GM23338 (cell line): ENCODE data around the gene ZNF76.

GRCh38 chr6:34762700-34763224 is 5.5 kb downstream of the SNRPC start:
- PRO-cap, result no peak
- RAMPAGE, long total RNA, result no peak

GRCh38 chr6:34888714-34888871 is 462 bp upstream of the ANKS1A start:
- PRO-cap, result no peak
- RAMPAGE, long total RNA, result no peak

DNA sequence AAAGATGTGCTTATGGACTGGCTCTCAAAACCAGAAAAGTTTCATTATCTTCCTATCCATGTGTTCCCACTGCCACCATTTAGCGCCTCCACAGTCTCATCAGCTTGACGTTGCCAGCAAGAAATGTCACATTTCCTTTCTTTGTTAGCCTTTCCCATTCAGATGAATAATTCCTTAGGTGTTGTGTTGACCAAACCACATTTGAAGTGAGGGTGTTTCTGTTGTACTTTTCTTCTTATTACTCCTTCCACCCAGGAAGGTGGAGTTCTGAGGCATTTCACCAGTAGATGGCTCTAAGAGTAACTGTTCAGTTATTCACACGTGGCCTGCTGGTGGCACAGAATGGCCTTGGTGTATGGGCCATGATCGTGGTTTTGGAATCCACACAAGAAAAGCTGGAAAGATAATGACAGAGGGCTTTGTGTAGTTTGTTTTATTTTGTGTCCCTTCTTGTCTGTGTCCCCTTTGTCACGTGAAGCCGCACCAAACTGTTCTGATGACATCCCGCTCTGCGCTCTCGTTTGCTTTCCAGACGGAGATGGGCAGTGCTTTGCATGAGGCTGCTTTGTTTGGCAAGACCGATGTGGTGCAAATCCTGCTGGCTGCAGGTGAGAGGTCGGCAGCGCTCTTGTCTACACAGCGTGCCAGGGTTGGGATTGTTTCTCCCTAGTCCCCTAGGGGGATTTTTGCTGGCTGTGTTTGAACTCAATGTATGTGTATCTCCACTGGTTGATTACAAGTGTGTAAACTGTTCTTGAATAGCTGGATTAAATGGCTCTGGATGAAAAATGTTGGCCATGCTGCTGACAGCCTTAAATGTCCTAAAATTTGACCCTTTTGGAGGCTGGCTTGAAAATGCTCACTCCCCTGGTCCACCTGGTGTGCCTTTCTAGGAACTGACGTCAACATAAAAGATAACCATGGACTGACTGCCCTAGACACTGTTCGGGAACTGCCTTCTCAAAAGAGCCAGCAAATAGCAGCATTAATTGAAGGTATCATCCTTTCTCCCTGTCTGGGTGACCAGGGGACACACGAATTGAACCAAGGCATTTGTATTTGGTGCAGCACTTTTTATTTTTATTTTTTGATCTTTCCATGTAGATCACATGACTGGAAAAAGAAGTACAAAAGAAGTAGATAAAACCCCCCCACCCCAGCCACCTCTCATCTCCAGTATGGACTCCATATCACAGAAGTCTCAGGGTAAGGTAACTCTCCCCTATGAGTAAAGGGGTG is 93.6 kb downstream of the ANKS1A start:
- PRO-cap, result no peak
- RAMPAGE, long total RNA, result no peak

DNA sequence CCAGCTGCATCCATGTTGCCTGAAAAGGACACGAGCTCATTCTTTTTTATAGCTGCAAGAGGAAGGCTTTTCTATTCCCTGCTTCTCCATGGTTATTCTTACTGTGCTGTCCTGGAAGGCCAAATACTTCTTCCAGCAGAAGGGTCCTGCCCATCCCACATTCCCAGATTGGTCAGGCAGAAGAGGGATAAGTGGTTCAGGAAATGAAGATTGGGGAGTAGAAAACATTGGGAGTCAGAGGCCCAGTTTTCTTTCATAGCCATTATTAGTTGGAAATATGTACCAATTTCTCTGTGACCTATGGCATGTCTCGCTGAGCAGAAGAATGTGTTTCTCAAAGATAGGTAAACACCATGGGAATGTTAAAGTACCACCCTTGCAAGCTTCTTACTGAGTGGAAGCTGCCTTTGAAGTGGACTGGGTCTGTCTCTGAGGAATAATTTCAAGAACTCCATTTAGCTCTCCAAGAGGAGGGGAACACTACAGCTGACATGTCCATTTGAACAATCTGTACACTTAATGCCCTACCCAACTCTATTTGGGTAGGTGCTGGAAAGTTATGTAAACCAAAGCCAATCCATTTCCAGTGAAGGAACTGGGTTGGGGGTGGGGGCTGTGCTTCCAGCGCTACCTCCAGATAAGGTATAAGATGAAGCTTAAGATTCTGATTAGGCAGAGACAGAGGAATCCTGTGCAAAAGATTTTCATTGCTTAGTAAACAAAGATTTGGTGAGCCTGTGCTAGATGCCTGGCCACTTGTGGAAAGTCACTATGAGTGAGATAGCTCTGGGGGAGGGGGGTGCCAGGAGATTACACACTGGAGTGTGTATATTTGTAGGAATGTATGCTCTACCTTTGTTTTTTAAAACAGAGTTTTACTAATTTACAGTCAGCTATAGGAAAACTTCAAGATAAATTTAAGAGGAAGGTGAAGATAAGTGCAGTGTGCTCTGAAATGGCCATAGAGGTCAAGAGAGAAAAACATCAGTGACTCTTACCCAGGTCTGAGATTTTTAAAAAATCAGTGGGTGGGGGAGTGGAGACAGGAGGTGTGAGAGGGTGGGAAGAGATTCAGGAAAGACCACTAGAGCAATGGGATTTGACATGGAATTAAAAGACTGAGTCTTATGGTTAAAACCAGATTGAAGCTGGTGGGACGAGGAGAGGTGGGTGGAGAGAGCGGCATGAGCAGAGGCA is 121.9 kb downstream of the TCP11 start:
- PRO-cap, result no peak
- RAMPAGE, long total RNA, result no peak

DNA sequence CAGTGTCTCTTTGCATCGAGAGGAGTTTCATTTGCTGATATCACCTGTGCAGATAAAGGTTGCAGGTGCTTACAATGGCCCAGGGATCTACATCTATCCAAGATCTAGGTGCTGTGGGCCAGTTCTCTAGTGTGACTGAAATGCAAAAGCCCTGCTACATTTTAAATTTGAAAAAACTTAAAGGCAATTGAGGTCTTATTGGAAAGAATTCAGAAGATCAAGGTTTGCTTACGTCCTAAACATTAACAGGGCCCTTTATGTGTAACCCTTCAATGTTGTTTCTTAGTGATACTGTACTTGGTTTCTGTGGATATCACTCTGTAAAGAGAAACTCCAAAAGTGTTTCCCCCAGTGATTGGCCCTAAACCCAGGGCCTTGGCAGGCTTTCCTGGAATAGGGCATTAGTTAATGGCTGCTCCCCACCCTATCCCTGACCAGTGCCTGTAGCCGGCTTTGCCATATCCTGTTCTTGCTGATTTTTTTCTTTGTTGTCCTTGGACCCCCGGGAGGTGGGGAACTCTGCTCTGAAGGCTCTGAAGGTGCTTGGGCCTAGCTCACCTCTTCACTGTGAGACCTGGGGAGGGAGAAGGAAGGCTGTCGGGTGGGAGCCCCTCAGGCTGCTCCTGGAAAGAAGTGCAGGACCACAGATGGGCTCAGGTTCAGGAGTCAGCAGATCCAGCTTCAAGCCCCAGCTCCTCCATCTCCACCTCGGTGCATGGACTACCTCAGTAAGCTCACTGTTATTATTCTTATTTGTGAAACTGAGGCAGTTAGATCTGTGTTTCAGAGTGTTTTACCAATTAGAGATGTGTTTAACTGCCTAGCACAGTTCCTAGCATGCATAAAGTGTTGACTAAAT is 120.2 kb downstream of the TCP11 start:
- PRO-cap, result unidirectional peak, plus-strand start at position 565 of the sequence
- RAMPAGE, long total RNA, result no peak

DNA sequence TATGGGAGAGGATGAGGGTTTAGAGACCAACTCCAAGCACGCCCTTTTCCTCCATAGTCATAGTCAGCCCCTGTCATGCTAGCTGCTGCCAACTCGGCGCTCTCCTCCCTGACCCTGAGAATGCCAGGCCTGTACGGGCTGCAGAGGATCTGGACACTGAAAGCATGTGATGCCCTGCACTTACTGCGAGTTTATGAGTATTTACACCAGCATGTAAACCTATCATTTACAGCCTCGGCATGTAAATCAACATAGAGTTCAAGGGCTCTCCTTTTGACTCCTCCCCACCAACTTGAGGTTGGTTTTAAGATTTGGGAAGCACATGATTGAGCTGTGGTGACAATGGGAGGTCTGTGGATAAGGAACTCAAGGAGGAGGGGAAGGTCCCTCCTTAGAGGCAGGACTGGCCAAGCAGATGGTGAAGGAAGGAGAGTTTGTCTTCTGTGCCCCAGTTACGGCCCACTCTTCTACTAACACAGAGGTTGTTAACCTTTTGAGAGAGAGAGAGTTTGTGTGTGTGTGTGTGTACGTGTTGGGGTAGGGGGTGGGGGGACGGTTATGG is 11.5 kb upstream of the SCUBE3 start:
- PRO-cap, result no peak
- RAMPAGE, long total RNA, result no peak

DNA sequence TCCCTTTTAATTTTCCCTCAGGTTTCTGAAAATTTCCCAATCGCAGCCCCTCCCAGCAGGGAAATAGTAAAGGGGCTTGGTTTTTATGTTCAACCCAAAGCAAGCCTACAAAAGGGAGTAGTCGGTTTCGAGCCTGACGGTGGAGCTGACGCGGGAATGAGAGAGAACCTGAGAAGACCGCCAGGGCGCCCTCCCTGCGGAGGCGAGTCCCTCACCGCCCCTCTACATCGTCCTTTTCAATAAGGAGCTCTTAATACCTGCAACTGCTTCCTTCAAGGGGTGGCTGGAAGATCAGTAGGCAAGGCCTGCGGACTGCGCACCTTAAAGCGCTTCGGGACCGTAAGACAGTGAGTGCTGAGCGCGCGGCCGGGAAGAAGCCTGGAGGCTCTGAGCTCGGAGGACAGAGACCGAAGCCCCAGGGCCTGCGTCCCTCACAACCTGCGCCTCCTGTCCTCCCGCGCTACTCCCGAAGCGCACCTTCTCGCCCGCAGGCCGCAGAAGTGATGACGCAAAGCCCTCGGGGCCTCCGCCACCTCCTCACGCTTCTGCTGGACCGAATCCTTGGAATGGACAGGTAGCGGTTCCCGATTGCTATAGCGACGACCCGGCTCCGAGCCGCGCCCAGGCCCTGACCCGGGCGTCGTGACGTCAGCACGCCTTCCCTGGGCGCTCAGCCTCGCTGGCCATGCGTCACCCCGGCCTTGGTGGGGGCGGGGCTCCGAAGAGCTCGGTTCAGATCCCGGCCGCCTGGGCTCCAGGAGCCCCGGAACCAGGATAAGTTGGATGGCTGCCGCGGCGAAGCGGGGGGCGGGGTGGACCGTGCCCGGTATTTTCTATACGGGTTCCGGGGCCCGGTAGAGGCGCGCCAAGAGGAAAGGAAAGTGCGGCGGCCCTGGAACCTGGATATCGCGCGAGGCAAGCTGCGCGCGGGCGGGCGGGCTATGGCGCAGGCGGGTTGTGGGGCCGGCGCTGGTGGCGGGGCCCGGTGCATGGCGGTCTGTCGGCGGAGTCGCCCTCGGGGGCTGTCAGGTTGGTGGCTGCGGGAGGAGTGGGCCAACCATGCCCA is at the start of gene ZNF76:
Gene ZNF76, plus strand, starts transcription at position 923 of the 1,066 bp plus-strand sequence.
- PRO-cap, result bidirectional peak, plus-strand start at position 118 of the sequence, minus-strand start at position 158 of the sequence; bidirectional peak, plus-strand start at position 347 of the sequence, minus-strand start at position 465 of the sequence; bidirectional peak, plus-strand start at position 735 of the sequence, minus-strand start at position 568 of the sequence; bidirectional peak, plus-strand start at position 949 of the sequence, minus-strand start outside the sequence
- RAMPAGE, long total RNA, result no peak

DNA sequence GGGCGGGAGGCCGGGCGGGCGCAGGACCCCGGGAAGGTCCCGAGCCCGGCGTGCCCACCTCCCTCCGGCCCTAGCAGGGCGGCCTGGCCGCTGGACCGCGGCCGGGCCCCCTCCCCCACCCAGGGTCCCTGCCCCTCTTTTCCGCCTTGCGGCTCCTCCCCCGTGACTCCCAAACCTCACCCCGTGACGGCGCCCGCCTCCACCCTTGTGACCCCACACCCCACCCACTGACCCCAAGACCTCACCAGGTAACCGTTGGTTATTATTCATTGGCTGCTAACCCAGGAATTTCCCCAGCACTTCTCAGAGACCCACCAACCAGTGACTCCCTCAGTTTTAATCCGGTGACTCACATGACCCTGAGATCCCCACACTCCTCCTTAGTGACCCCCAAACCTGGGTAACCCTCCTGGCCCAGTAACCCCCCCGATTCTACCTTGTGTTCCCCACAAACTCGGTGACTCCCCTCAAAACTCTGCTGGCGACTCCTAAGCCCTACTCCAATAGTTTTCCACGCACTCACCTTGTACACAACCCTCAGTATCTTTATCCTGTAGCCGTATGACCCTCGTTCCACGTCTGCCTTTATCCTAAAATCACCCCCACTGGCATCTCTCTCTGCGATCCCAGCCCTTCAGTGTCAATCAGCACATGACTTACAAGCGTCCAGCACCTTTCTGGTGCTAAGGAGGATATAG is 493 bp downstream of the ZNF76 start:
- PRO-cap, result bidirectional peak, plus-strand start outside the sequence, minus-strand start at position 85 of the sequence; bidirectional peak, plus-strand start at position 643 of the sequence, minus-strand start at position 559 of the sequence
- RAMPAGE, long total RNA, result no peak

GRCh38 chr6:35298015-35298534 is 457 bp downstream of the DEF6 start:
- PRO-cap, result no peak
- RAMPAGE, long total RNA, result no peak

GRCh38 chr6:35356034-35356339 is 13.6 kb downstream of the PPARD start:
- PRO-cap, result no peak
- RAMPAGE, long total RNA, result no peak

DNA sequence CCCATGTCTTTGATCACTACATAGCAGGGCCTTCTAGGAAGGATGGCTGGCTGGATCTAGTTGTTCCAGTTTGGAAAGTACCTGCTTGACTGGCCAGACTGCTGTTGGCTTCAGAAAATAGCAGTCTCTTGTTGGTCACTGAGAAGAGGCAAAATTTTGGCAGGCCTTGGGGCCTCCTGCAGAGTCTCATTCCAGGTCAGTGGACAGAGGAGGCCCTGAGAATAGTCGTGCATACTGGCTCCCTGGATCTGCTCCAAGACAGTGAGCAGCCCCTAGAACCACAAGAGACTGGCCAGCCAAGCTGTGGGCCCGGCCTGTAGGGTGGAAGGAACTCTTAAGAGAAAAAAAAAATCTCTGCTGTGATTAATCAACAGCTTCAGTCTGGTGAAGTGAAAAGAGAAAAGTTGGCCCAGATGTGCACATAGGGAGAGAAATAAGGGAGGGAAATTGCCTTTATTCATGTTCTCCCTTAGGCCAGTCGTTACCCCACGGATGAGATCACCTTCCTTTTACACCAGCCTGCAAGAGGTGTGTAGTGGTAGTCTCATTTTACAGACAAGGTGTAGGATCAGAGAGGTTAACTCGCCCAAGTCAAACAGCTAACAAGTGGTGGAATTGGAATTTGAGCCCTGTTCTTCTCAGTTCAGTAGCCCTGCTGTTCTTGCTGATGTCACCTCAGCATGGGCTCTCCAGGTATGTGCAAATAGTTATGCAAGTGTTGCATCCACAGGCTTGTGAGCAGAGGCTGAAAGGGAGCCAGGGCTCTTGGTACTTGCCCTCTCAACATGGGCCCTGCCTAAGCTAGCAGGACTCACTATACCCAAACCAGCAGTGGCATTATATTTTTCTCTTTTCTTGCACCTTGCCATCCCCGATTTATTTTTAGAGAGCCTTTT is 17.8 kb downstream of the PPARD start:
- PRO-cap, result bidirectional peak, plus-strand start at position 729 of the sequence, minus-strand start at position 608 of the sequence
- RAMPAGE, long total RNA, result no peak

DNA sequence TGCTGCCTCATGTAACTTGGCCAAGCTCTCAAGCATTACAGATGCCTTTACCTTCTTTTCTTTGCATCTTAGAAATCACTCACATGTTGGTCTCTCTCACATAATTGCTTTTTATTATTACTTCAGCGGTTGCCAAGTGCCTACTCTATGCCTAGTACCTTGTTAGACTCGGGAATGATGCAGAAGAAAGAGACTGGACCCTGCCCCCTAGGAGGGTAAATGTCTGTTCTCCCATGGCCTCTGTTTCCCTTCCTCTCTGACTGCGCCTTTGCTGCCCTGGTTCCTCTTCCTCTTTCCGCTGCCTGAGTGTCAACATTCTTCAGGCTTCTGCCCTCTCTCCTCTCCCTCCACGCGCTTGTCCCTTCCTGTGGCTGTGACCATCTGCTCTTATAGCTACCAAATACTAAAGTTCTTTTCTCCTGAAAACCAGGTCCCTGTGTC is 28.7 kb downstream of the PPARD start:
- PRO-cap, result no peak
- RAMPAGE, long total RNA, result no peak

- PRO-cap, result no peak
- RAMPAGE, long total RNA, result no peak
Measured at GRCh38 chr6:35371765-35372034, 29.3 kb downstream of the PPARD start.

GRCh38 chr6:35385669-35386230 is 43.4 kb downstream of the PPARD start:
- PRO-cap, result no peak
- RAMPAGE, long total RNA, result no peak

DNA sequence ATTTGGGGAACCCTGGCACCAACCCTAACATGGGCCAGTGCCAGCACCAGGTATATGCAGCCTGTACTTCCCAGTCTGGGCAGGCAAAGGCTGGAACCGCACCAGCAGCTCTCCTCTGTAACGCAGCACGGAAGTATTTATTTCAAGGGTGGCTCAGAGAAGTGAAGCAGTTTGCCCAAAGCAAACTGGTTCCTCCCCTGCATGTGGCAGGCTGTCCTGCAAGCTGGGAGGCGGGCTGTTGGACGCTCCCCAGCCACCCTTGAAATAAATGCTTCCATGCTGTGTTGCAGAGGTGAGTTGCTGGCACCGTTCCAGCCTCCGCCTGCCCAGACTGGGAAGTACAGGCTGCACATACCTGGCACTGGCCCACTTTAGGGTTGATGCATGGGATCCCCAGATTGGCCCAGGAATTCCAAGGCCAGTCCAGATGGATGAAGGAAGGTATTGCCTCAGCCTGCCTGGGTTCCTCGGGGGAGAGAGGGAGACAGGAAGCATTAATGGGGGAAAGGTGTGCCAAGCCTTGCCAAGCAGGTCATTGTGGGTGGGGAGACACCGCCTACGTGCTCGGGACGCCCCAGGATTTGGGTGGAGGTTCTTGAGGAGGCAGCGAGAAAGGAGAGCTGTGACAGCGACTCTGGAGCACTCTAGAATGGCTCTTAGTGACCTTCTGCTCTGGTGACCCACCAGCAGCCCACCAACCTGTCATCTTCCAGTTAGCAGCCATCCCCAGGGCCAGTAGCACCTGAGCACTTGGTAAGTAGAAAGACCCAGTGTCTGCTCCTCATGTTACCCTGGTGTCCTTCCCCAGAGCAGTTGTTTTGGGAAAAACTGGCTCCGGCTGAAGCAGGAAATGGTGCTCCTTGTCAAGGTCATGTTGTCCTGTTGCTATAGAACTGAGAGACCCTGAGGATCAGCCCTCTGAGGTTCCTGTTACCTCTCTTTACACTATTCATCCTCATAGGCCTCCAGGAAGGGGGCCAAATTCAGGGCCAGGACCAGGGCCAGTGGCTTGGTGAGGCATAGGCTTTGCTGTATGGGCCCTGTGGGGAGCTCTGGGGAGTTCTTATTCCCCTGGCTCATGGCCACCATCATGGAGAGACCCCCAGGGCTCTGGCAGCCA is 50.1 kb downstream of the PPARD start:
- PRO-cap, result no peak
- RAMPAGE, long total RNA, result no peak

- PRO-cap, result no peak
- RAMPAGE, long total RNA, result no peak
Measured at GRCh38 chr6:35396811-35397398, 54.5 kb downstream of the PPARD start.

- PRO-cap, result no peak
- RAMPAGE, long total RNA, result no peak
Measured at GRCh38 chr6:35426769-35427188, 25.4 kb upstream of the FANCE start.

GRCh38 chr6:35475316-35475854 is 7.2 kb downstream of the RPL10A start:
- PRO-cap, result no peak
- RAMPAGE, long total RNA, result no peak

DNA sequence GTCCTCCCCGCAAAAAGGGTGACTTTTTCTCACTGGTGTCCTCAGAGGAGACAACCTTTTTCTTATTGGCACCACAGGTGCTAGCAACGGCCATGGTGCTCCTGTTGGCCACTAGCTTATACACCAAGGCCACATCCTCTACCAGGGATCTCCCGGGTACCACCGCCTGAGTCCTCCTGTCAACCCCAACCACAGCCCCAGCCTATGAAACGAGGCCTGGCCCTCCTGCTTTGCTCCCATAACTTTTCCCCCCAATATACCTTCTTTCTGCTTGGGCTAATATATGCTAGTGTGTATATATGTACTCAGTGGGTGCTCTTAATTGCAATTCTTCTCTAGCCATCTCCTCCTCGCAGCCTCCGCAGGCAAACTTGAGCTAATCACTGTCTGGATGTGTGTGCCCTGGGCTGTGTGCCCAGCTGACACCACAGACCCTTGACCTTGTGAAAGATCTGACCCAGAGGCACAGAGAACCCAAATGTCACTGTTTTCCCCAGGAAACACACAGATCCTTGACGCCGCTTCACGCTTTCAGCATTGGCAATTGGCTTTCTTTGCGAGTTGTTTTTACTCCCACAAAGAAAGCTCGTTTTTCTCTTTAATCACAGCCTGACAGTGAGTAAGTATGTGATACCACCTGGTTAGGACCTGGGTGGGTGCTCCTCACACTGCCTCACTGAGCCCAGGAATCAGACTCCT is 12.8 kb downstream of the RPL10A start:
- PRO-cap, result no peak
- RAMPAGE, long total RNA, result no peak

- PRO-cap, result no peak
- RAMPAGE, long total RNA, result no peak
Measured at GRCh38 chr6:35484047-35484482, 12.8 kb downstream of the TEAD3 start.